ENCODE measurements around the genes TMPRSS11B, CSN1S1 and SLC4A4.

DNA sequence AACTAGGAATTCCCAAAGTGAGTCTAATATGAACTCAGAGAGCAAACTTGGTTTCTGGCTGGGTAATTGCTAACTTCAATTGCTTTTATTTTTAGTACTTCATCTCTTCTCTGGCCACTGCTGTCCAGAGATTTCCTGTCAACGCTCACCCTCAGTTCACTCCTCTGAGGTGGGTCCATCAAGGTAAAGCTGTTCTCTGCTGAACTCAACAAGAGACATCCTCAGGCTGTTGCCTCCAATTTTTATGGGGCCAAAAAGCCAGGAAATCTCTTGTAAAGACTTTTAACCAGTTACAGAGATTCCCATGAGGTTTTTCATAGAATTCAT is 75.3 kb upstream of the TECRL start:
- PRO-cap, 2 experiments = no peak in any of the 2 experiments

DNA sequence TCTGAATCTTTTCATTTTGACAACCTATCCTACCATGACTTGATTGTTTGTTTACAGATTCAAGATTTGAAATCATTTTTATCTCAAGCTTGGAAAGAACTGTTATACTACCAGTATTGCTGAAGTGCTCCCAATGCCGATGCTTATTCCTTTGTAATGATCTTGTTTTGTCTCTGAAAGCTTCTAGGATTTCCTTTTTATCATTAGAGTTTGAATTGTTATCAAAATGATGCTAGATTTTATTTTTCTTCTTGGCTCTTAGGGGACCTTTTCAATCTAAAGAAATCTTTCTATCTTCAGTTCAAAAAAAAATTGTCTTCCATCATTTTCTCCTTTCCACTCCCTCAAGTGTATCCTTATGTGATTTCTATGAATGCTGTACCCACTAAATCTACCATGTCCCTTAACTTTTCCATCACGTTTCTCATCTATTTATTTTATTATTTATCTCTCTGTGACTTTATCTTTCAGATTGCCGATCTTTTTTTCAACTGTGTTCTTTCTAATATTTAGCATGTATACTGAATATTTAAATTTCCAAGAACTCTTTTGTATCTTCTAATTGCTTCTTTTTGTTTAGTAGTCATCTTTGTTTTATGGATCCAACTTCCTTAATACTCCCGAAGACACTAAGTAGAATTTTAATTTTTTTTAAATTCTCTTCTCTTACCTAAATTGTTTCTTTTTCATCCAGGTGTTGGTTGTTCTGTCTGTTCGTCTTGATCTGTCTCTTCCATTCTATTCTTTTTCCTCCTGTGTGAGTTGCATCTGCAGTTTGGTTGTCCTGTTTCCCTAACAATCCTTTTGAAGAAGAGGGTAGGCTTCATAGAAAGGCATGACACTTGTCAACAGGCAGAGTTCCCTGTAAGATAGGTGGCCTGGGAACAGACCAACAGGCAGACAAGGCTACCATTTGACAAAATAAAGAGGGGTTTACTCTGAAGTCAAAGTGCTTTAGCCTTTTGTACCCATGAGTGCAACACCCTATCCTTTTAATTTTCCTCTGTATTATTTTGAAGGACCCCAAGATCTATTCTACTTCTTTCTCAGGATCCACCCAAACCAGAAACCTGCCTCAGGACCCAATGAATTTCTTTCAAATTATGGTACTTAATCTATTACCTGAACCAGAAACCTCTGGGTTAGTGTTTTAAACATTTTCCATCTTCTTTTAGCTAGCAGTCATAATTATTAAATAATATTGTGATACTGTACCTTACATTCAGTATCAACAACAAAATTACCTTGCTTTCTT is 113.2 kb downstream of the CENPC start:
- PRO-cap, 2 experiments = no peak in any of the 2 experiments

DNA sequence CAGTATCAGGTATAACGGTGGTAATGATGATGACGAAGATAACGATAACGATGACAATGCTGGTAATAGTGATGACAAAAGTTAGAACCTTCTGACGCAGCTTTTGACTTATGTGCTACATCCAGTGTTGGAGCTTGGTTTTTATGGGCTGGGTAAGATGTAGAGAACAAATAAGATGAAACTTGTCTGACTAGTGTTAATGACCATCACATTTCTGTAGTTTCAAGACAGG is at the start of gene TMPRSS11B:
TMPRSS11B (minus strand) TSS at position 117 of the 232 bp plus-strand sequence.
- PRO-cap, 2 experiments = no peak in any of the 2 experiments

GRCh38 chr4:68342114-68342685 is 7.7 kb downstream of the YTHDC1 start:
- PRO-cap, 2 experiments = peak in 1 of 2 experiments; most common minus-strand start chr4:68342210 (in 1)

GRCh38 chr4:68566269-68566721 is 9.8 kb downstream of the UGT2B17 start:
- PRO-cap, 2 experiments = no peak in any of the 2 experiments

- PRO-cap, 2 experiments = no peak in any of the 2 experiments
Observed at GRCh38 chr4:68816355-68816731, 549 bp downstream of the UGT2B10 start.

DNA sequence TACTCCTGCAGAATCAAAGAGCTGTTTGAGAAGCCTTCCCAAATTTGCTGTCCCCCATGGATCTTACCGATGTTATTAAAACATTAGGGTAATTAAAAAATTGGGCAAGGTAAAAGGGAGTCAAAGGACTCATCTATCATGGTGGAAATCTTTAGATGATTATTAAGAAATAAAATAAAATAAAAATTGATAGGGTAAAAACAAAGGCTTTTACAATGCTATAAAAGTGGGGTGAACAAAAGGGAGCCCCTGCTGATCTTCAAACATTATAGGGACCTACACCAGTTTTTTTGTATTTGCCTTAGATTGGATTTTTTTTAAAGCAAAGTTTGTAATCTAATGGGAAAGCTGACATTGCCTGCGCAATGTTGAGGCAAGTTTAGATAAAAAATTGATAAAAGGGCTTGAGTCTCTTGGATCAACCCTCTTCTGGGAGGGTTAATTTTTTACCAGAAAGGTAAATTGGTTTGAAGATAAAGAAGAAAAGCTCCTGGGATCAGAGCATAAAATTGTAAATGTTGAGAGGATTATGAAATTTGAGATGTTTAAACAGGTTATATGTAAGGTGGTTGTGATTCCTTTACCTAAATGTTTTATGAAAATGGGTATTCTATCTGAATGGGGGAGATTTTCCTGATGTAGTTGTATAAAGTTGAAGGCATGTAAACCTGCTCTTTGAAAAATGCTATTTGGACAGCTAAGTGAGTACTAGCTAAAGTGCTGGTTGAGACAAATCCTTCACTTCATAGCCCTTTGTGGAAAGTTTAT is 55.9 kb downstream of the UGT2B10 start:
- PRO-cap, 2 experiments = no peak in any of the 2 experiments

- PRO-cap, 2 experiments = no peak in any of the 2 experiments
Observed at GRCh38 chr4:68880914-68881190, 65.1 kb downstream of the UGT2B10 start.

GRCh38 chr4:69166325-69166704 is 48.2 kb downstream of the UGT2B11 start:
- PRO-cap, 2 experiments = no peak in any of the 2 experiments

DNA sequence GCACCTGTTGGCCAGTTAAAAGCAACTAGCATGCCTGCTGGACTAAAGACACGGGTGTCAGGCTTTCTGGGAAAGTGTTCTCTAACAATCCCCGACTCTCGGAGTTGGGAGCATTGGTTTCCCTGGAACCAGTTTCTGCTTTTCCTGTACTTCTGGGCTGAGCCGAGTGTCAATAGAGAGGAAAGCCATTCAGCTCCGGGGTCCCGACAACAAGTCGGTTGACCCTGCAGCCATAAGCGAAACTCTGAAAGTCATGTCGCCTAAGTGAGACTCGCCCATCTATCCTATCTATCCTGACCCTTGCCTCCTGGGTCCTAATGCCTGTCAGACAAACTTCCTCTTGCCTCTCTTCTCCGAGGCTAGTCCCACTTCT is 34.5 kb downstream of the SULT1E1 start:
- PRO-cap, 2 experiments = no peak in any of the 2 experiments

DNA sequence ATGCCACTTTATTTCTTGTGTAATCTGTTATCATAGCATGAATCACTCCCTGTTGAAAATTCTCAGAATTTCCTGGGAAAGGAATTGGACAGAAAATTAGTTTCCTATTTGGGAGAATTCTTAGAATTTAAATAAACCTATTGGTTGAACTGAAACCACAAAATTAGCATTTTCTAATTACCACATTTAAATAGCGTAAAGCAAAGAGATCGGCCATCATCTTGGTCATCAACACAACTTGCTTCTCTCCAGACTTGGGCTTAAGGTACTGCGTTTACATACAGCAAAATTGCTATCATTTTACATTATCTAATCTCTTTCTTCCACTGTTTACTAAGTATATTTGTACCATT is at the start of gene CSN1S1:
CSN1S1 (plus strand) TSS at position 216 of the 353 bp plus-strand sequence.
- PRO-cap, 2 experiments = no peak in any of the 2 experiments

- PRO-cap, 2 experiments = no peak in any of the 2 experiments
Observed at GRCh38 chr4:70689370-70689721, 1.0 kb downstream of the UTP3 start.

- PRO-cap, 2 experiments = no peak in any of the 2 experiments
Observed at GRCh38 chr4:70734962-70735687, 13.4 kb downstream of the RUFY3 start.

DNA sequence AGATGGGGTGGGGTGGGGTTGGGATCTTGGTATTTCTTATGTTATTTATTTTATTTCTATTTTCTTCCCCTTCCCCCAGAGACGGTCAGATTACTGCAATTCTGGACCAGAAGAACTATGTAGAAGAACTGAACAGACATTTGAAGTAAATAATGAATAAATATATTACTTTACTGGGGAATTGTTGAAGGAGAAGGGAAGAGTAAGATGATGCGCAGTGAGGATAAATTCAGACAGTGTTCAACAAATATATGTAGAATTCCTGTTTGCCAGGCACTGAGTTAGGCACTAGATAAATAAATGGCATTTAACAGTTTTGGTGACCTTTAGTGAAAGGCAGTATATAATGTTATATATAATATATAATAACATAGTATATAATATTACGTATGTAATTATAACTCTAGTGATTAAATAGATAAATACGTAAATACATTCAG is 53.3 kb downstream of the RUFY3 start:
- PRO-cap, 2 experiments = no peak in any of the 2 experiments

DNA sequence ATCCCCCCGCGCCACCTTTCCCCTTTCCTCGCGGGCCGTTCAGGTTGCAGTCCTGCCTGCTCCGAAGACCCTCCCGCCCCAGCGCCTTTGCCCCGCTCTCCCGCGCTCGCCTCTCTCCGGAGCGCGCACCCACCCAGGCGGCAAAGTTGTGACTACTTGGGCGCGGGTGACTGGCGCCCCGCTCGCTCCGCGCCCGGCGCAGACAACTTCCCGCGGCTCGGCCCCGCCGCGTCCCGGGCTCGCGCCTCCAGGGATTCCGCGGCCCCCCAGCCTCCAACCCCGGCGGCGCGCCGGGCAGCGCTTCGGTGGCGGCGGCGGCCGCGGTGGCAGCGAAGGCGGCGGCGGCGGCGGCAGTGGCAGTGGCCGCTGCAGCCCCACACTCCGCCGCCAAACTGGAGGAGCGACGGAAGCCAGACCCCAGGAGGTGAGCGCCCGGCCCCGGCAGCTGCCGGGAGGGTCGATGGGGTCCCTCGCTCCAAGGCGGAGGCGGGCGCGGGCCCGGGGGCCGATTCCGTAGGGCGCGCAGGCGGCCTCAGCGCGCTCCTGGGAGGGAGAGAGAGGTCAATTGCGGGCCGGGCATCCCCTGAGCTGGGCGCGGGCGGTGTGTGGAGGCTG is at the start of gene SLC4A4:
SLC4A4 (plus strand) TSS at position 282 of the 615 bp plus-strand sequence.
- PRO-cap, 2 experiments = no peak in any of the 2 experiments

DNA sequence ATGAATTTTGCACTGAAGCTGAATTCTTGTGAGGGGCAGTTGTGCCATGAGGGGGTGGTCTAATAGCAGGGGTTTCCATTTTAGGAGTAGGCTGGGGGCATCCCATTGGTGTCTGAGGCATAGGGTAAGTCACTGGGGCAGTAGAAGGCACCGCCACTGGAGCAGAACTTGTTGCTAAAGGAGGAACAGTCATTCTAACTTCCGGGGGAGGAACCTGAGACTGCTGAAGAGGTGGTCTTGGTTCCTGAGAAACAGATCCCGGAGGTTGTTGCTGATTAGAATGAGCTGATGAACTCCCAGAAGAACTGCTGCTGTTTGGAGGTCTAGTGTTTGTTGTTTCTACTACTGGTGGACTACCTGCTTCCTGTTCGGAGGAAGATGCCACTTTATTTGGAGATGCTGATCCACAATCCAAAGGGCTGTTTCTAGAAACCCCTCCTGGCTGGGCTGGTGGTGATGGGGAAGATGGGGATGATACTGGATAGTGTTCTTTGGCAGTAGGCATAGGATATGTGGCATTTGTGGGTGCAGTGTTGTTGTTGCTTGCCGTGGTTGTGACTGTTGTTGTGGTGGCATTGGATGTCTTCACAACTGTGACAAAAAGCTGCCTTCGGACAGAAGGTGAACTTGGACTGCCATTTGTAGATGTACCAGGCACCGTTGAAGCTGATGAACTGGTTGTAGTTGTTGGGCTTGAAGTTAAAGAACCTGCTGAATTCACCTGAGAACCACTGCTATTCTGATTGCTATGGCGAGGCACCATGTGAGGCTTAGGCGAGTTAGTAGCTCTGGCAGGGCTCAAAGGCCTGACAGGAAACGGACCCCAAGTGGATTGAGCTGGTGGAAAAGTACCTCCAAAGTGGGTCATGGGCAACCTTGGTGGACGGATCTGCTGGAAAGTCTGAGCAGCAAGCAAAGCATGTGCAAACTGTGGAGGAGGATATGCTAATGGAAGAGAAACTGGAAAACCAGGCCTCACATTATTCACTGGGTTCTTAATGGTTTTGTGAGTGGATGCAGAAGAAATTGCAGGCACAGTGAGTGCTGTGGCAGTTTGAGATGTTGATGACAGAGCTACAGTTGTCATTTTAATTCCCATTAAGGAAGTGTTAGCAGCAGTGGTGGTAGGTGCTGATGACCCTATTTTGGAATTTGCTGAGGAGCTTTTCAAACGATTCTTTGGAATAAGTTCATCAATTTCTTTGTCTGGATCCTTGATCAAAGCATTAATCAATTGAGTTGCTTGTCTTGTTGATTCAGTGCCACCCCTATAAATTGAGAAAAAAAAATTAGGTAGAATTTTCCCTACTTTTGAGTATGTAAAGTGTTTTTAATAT is 22.0 kb upstream of the COX18 start:
- PRO-cap, 2 experiments = no peak in any of the 2 experiments

GRCh38 chr4:73118291-73118967 is 48.9 kb upstream of the COX18 start:
- PRO-cap, 2 experiments = no peak in any of the 2 experiments

- PRO-cap, 2 experiments = no peak in any of the 2 experiments
Observed at GRCh38 chr4:73153877-73154278, 84.4 kb upstream of the COX18 start.

DNA sequence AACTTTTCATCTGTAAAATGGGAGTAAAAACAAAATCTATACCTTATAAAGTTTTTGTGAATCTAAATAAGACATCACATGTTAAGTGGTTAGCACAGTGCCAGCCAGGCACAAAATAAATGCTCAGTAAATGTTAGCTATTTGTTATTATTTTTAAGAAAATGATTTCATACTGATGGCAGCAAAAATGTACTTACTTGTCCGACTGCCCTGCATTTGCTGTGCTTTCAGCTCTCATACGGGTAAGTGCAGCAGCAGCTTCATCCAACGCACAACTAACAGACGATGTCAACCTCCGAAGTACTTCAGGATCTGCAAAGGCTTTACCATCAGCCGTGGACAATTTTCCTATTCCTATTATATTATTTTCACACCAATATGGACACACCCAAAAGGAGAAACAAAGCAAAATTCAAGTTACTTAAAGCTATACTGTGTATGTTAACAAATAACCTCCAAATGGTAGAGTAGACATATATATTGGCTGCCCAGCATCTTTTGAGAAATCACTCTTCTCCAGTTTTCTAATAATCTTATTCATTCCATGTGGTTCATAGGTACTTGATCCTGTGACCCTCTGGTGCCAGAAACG is 91.6 kb upstream of the COX18 start:
- PRO-cap, 2 experiments = no peak in any of the 2 experiments

GRCh38 chr4:73256449-73256743 is 2.2 kb downstream of the ANKRD17 start:
- PRO-cap, 2 experiments = peak in 1 of 2 experiments; most common minus-strand start chr4:73256584 (in 1)